Skeletal muscle satellite cell (primary cell): Measurements from ENCODE around the genes CREB3L4 and CHRNB2.

DNA sequence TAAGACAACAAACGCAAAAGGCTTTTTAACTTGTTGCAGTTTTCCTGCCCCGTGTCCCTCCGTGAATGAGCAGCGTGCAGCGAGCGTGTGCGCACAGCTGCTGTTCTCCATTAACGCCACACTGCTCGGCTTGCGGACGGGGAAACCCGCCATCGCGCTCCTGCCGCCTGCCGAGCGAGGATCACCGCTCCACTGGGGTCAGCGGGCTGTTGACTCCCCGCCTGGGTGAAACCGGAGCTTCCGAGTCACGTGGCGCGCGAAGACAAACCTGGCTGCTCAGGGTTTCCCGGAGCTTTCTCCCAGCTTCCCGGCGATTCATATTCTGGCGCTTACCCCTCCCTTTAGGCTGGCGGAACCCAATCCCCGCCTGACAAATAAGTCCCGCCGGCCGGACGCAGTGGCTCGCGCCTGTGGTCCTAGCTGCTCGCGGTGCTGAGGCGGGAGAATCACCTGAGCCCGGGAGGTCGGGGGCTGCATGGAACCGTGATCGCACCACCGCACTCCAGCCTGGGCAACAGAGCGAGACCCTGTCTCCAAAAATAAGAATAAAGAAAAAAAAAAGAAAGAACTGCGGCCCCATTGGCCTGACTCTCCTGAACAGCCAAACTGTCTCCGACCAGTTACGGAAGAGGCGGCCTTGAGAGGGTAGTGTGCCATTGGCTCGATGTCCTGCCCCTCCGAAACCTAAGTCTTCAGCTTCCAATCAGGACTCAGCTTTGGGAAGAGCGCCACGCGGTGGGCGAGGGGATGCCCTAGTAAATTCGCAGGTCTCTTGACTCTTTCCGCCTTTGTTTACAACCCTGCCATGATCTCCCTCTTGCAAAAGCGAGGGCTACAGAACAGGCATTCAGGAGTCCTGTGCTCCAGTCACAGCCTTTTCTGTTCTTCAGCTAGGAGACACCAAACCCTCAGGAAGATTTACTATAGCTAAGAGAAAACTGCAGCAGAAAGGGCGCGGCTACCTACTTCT lies at the start of gene CREB3L4:
Gene CREB3L4 (plus strand): TSS at position 785 of the 970 bp plus-strand sequence.
- CAGE, long polyA plus RNA, result start-site peak on the plus strand centred at position 767 of the sequence, 97 bp wide, 50 and 134 reads in 2 replicates

DNA sequence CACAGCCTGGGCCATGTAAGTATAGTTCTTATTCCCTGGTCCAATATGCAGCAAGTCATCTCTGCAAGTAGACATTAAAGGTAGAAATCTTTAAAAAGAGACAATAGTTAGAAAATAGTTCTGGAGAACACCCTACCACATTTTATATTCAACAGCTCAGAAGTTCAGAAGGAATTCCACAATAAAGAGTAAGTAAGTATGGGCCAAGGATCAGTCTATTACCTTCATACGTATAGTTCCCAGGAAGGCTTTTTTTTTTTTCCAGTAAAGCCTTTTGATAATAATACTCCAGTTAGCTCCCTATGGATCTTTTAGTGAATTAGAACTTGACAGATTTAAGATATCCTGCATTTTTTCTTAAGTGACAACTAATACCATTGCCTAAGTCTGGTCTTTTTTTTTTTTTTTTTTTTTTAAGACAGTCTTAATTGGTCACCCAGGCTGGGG lies 31.7 kb downstream of the RPS27 start:
- CAGE, long polyA plus RNA, result no peak

GRCh38 chr1:154154255-154154752 lies 37.6 kb downstream of the TPM3 start:
- CAGE, long polyA plus RNA, result no peak

GRCh38 chr1:154164853-154165752 lies 26.8 kb downstream of the TPM3 start:
- CAGE, long polyA plus RNA, result no peak

- CAGE, long polyA plus RNA, result no peak
Measured at GRCh38 chr1:154180000-154180702, 11.7 kb downstream of the TPM3 start.

- CAGE, long polyA plus RNA, result no peak
Measured at GRCh38 chr1:154227144-154227383, 6.3 kb downstream of the UBAP2L start.

DNA sequence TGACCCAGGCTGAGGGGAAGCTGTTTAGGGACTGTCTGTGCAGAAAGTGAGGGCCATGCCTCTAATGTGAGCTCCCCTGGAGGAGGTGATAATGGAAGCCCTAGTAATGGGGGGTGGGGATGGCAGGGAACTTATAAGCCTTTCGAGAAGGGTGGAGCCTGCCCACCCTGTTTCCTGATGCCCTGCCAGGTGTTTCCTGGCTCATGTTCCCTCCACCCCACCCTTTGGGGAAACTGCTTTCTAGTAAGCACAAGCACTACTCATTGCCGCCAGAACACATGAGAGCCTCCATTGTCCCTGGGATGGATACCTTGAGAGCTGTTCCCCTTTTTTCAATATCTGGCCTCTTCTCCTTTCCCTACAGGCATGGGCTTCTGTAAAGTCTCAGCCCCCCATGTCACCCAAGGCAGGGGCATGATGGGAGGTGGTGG lies 2.2 kb downstream of the ATP8B2 start:
- CAGE, long polyA plus RNA, result no peak

DNA sequence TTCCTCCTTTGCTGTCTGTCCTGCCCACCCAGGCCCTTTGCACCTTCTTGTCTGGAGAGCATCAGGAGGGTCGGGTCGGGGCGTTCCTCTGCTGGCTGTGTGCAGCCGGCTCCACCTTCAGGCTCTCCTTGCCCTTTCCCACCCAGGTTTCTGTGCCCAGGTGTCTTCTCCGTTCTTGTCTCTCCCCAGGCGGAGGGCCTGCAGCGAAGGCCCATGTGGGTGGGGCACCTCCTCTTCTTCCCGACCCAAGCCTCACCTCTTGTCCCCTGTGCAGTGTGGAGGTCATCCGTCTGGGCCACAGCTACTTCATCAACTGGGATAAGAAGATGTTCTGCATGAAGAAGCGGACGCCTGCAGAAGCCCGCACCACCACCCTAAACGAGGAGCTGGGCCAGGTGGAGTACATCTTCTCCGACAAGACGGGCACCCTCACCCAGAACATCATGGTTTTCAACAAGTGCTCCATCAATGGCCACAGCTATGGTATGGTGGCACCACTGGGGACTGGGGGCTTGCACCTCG lies 15.3 kb downstream of the ATP8B2 start:
- CAGE, long polyA plus RNA, result no peak

- CAGE, long polyA plus RNA, result no peak
Measured at GRCh38 chr1:154408385-154408963, 3.3 kb downstream of the IL6R start.

GRCh38 chr1:154474763-154475228 lies 27.2 kb upstream of the TDRD10 start:
- CAGE, long polyA plus RNA, result no peak

DNA sequence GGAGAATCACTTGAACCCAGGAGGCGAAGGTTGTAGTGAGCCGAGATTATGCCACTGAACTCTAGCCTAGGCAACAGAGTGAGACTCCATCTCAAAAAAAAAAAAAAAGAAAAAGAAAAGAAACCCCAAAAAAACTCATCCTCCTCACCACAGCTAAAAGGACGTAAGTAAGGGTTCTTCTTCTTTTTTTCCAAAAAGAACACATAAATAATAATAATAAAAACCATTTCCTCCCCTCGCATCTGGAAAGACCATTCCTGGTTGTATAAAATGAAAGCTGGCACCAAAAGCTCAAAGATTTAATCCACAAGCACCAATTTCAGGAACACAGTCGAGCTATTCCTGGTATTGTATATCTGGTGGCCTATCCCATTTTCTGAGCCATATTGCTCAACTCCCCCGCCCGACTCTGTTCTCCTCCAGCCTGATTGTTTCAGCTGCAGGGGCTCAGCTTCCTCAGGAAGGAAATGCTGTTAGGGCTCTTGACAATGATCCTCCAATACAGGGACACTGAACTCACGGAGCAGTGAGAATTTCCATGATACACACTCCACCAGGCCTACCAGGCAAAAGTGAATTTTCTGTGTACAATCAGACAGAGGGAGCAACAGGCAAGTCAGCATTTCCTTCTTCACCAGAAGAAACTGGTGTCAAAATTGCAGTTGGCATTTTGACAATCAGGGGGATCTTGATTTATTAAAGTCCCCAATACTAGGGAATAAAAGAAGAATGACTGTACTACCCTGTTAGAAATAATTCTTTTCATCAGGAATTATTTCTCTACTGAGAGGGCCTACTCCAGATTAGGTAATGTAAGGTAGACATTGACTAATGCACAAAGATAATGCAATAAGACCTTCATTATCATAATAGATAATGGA lies 16.9 kb upstream of the TDRD10 start:
- CAGE, long polyA plus RNA, result no peak

GRCh38 chr1:154567434-154568222 lies at the start of gene CHRNB2:
TSS of gene CHRNB2 (plus strand) at chr1:154567778.
- CAGE, long polyA plus RNA, result no peak

DNA sequence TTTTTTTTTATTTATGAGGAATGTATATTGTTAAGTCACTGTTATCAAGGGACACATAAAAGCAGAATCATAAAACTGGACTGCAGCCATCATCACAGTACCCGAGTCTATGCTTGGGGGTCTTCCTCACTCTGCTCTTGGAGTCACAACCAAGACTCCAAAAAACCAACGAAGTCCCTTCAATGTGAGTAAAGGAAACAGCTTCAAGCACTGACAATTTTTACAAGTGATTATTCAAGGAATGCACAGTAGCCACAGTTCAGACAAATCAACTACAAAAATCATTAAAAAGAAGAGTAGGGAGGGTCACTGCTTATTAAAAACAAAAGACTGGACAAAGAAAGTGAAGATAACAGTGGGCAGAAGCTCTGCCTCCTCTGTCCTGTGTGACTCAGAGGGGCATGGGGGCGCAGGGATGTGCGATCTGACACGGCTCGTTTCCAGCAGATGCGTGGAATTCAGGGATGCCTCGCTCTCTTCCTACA lies 14.5 kb downstream of the CHRNB2 start:
- CAGE, long polyA plus RNA, result no peak

GRCh38 chr1:154627819-154628326 lies 19.9 kb upstream of the ADAR start:
- CAGE, long polyA plus RNA, result start-site peak on the minus strand at chr1:154627877-154627951, 111 and 20 reads in 2 replicates

DNA sequence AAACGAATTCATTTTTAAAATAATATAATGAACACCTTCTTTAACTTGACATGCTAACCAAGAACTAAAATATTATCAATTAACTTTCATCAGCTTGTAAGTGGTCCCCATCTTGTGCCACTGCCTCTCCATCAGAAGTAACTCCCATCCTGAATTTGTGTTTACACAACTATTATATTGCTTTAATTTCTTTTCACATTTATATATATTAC lies 20.2 kb upstream of the ADAR start:
- CAGE, long polyA plus RNA, result no peak

GRCh38 chr1:154951892-154952732 lies 3.8 kb downstream of the PBXIP1 start:
- CAGE, long polyA plus RNA, result no peak

GRCh38 chr1:155004067-155004456 lies 1.5 kb downstream of the ZBTB7B start:
- CAGE, long polyA plus RNA, result no peak

- CAGE, long polyA plus RNA, result no peak
Measured at GRCh38 chr1:155004899-155006164, 2.7 kb downstream of the ZBTB7B start.

DNA sequence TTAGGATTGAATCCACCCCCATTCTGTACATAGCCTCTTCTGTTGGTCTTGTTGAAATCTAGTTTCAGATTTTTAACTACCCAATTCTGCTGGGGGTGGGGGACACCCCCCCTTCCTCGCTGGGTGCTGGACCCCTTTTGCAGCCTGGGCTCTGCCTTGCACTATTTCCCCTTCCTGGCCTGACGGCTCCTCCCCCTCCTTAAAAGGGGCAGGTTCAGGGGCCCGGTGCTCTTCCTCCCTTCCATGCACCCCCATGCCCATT lies 15.2 kb downstream of the ZBTB7B start:
- CAGE, long polyA plus RNA, result no peak

- CAGE, long polyA plus RNA, result no peak
Measured at GRCh38 chr1:155038411-155038929, 4.8 kb downstream of the DCST1 start.